Skeletal muscle tissue (tissue), 7 donors: ENCODE measurements around the genes SFTPA1, ANXA11 and CDHR1.

DNA sequence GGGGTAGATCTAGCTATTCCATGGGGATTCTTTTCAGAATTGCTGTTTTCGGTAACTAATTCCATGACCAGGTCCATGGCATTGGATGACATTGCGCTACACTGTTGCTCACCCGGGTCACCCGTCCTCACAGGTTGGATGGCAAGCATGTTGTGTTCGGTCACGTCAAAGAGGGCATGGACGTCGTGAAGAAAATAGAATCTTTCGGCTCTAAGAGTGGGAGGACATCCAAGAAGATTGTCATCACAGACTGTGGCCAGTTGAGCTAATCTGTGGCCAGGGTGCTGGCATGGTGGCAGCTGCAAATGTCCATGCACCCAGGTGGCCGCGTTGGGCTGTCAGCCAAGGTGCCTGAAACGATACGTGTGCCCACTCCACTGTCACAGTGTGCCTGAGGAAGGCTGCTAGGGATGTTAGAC, 6.3 kb downstream of the PPIF start:
- PRO-cap, 3 experiments: no peak in any of the 3 experiments
- RAMPAGE, long total RNA: no peak
- RRBS, 2 experiments: no CpG with 5 or more reads among the region's 13 CpGs

GRCh38 chr10:79610809-79611004, at the start of gene SFTPA1:
SFTPA1 (plus strand) TSS chr10:79610939.
- PRO-cap, 3 experiments: no peak in any of the 3 experiments
- RAMPAGE, long total RNA: no peak
- RRBS, 2 experiments: no CpG with 5 or more reads among the region's 1 CpG

GRCh38 chr10:79629404-79629780, 18.7 kb downstream of the SFTPA1 start:
- PRO-cap, 3 experiments: no peak in any of the 3 experiments
- RAMPAGE, long total RNA: no peak
- RRBS, 2 experiments: no CpG with 5 or more reads among the region's 1 CpG

GRCh38 chr10:80078116-80078531, 341 bp upstream of the TMEM254 start:
- PRO-cap, 3 experiments: no peak in any of the 3 experiments
- RAMPAGE, long total RNA: no peak
- RRBS, 2 experiments: no CpG with 5 or more reads among the region's 13 CpGs

DNA sequence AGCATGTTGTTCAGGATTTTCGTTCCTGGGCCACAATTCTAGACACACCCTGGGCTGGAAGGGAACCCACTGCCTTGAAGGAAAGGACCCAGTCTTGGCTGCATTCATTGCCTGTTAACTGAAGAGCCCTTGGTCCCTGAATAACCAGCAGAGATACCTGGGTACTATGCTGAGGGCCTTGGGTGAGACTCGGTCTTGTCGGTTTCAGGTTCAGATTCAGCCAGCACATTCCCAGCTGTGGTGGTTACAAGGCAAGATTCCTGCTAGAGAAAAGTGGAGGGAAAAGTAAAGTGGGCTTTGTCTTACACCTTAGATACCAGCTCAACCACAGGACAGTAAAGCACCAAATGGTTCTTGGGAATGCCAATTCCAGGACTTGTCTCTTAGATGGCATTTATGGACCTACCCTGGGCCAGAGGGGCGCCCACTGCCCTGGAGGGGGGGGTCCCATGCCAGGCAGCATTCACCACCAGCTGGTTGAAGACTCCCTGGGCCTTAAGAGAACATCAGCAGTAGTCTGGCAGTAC, 15.3 kb downstream of the PLAC9 start:
- PRO-cap, 3 experiments: no peak in any of the 3 experiments
- RAMPAGE, long total RNA: no peak
- RRBS, 2 experiments: no CpG with 5 or more reads among the region's 4 CpGs

GRCh38 chr10:80153260-80154070, 20.9 kb downstream of the PLAC9 start:
- PRO-cap, 3 experiments: no peak in any of the 3 experiments
- RAMPAGE, long total RNA: no peak
- RRBS, 2 experiments: no CpG with 5 or more reads among the region's 5 CpGs

GRCh38 chr10:80158347-80159074, 26.0 kb downstream of the PLAC9 start:
- PRO-cap, 3 experiments: peak in 2 of 3 experiments; most common plus-strand start chr10:80158854 (in 2); most common minus-strand start chr10:80158614 (in 1)
- RAMPAGE, long total RNA: no peak
- RRBS, 2 experiments: 3% methylated on average over 3 of the region's 14 CpGs

GRCh38 chr10:80168821-80169572, 36.3 kb downstream of the ANXA11 start:
- PRO-cap, 3 experiments: no peak in any of the 3 experiments
- RAMPAGE, long total RNA: no peak
- RRBS, 2 experiments: 79 to 86% methylated on average over 3 of the region's 16 CpGs

GRCh38 chr10:80204687-80205760, at the start of gene ANXA11:
ANXA11 (minus strand) TSS chr10:80205537.
- PRO-cap, 3 experiments: peak in 3 of 3 experiments; most common plus-strand start chr10:80205645 (in 2); most common minus-strand start chr10:80205536 (in 2)
- RAMPAGE, long total RNA: no peak
- RRBS, 2 experiments: 1 to 2% methylated on average over 33 to 43 of the region's 97 CpGs

GRCh38 chr10:80253851-80254279, 35.6 kb downstream of the MAT1A start:
- PRO-cap, 3 experiments: no peak in any of the 3 experiments
- RAMPAGE, long total RNA: no peak
- RRBS, 2 experiments: no CpG with 5 or more reads among the region's 2 CpGs

- PRO-cap, 3 experiments: no peak in any of the 3 experiments
- RAMPAGE, long total RNA: no peak
- RRBS, 2 experiments: no CpG with 5 or more reads among the region's 5 CpGs
These were observed 2.1 kb downstream of the MAT1A start for GRCh38 chr10:80287336-80287790.

DNA sequence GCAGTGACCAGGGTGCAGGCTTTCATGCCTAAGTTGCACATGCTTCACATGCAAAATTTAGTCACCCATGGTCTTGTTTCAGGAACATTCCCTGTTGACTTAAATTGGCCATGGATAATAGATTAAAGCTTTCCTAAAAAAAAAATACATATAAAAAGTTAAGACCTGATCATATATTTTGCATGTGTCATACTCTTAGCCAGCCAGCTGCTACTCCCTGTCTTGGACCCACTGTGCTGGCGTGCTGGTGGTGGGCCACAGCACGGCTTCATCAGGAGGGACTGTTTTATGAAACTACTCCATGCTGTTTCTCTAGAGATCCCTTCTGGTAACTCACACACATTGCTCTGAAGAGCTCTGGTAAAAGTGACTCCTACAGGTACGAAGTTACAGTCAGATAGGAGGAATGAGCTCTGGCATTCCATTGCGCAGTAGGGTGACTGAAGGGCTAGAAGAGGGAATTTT, 778 bp downstream of the MAT1A start:
- PRO-cap, 3 experiments: no peak in any of the 3 experiments
- RAMPAGE, long total RNA: no peak
- RRBS, 2 experiments: no CpG with 5 or more reads among the region's 4 CpGs

DNA sequence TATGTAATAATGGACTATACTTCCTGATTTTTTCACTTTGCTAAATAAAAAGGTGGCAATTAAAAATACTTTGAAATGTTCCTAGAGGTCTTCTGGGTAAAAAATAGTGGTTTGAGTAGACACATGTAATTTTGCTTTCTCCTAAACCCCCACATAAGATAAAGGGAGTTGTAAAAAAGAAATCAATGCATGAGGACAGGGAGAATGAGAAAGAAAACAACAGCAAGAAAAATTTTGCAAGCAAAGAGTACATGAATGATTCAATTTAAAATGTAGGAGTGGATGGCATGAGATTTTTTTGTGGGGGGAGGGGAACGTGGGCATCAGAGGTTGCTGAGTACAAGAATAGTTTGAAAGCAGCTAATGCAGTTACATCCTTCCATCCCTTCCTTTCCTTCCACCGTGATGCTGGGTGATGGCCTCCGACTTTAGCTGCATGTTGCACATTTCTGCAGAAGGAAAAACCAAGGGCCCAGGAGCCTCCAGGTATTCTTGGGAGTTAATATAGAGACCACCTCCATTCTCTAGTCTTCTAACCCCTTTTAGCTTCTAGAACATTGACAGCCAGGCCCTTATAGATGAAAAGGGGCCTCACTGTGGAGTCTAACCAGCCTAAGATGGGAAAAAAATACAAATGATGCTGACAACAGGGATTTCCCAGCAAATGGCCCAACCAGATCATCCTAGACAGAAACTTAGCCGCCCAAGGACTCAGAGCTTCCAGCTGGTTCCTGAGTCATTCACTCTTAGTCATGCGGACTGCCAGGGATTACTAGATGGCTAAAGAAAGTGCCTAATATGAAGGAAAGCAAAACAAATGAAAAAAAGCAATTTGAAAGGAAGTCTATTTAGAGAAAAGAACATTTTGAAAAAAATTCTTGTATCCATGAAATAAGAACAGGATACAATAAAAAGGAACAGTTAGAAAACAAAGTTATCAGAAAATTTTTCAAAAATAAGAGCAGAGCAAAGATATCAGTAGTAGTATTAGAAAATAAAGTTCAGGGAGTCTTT, 23.5 kb downstream of the TSPAN14 start:
- PRO-cap, 3 experiments: no peak in any of the 3 experiments
- RAMPAGE, long total RNA: no peak
- RRBS, 2 experiments: no CpG with 5 or more reads among the region's 5 CpGs

- PRO-cap, 3 experiments: peak in 1 of 3 experiments; most common minus-strand start chr10:80498899 (in 1)
- RAMPAGE, long total RNA: no peak
- RRBS, 2 experiments: 6% methylated on average over 3 of the region's 16 CpGs
These were observed 38.8 kb upstream of the SH2D4B start for GRCh38 chr10:80498643-80499528.

- PRO-cap, 3 experiments: no peak in any of the 3 experiments
- RAMPAGE, long total RNA: no peak
- RRBS, 2 experiments: no CpG with 5 or more reads among the region's 4 CpGs
These were observed 11.5 kb upstream of the SH2D4B start for GRCh38 chr10:80526078-80526651.

DNA sequence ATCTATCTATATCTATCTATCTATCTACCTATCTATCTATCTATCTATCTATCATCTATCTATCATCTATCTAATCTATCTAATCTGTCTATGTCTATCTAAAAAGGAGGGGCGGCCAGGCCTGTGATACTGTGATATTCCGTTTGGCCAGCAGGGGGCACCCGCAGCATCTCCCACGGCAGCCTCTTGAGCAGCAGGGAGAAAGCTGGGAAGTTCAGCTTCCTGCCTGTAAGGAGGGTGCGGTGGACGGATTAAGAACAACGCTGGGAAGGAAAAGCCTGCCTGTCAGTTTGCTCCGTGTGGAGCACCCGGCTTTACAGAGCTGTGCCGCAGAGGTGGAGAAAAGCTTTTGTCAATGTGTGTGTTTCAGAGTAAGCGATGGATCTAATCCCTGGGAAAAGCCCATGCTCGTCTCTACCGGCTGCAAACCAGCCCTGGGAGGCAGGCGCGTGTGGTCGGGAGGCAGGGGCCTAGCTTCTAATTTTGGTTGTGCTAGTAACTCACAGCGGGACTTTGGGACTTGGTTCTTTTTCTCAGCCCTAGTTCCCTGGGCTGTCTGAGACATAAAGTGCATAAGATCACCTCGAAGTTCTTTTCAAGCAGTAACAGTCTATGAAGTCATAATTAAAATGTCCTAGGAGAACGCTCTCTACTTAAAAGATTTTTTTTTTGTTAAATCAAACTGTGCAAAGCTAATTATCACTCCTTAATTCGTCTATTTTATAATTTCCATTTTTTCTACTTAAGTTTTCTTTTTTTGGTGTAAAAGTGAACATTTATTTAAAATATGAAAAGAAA, 125.2 kb downstream of the SH2D4B start:
- PRO-cap, 3 experiments: no peak in any of the 3 experiments
- RAMPAGE, long total RNA: no peak
- RRBS, 2 experiments: 2% methylated on average over 4 of the region's 20 CpGs

- PRO-cap, 3 experiments: no peak in any of the 3 experiments
- RAMPAGE, long total RNA: no peak
- RRBS, 2 experiments: no CpG with 5 or more reads among the region's 18 CpGs
These were observed 627 bp upstream of the GHITM start for GRCh38 chr10:84138595-84139168.

DNA sequence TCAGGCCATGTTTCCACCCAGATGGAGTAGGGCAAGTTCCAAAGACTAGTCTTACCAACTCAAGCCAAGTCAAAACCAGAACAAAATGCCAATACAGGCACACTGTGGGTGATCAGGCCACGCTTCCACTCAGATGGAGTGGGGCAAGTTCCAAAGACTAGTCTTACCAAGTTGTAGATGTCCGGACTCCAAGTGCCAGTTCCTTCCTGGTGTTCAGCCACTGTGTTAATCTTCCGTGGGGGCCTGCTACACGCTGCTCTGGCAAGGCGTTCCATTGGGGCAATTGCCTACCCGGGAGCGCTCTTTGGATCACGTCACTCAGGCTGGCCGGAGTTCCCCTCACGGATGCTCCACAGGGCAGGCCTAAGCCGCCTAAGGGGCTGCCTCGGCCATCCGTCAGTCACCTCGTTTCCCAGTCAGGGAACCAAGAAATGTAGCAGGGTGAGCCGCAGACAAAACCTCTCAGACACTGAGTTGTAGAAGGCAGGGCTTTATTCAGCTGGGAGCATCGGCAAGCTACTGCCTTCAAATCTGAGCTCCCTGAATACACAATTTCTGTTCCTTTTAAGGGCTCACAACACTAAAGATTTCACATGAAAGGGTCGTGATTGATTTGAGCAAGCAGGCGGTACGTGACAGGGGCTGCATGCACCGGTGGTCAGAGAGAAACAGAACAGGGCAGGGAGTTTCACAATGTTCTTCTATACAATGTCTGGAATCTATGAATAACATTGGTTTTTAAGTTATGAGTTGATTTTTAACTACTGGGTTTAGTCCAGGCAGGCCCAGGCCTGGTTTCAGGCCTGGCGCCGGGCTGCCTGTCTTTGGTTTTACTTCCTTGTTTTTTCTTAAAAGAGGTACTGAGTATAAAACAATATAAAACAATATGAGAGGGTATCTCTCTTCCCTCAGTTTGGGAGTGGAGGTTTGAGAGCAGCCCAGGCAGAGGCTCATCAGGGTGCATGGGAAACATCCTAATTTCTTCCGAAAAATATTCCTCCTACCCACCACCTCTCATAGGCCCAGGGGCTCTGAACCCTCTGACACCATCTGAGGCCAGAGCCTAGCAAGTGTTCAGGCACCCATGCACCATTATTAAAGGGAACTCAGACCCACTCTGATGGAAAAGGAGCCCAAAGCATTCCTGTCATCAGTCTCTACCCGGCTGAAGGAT, 1.7 kb upstream of the GPR15LG start:
- PRO-cap, 3 experiments: no peak in any of the 3 experiments
- RAMPAGE, long total RNA: no peak
- RRBS, 2 experiments: no CpG with 5 or more reads among the region's 24 CpGs

GRCh38 chr10:84172870-84173416, 658 bp upstream of the GPR15LG start:
- PRO-cap, 3 experiments: no peak in any of the 3 experiments
- RAMPAGE, long total RNA: no peak
- RRBS, 2 experiments: no CpG with 5 or more reads among the region's 5 CpGs

GRCh38 chr10:84194367-84195040, at the start of gene CDHR1:
CDHR1 (plus strand) TSS chr10:84194537.
- PRO-cap, 3 experiments: no peak in any of the 3 experiments
- RAMPAGE, long total RNA: no peak
- RRBS, 2 experiments: 1 to 4% methylated on average over 12 of the region's 61 CpGs